Non-pigmented ciliary epithelial cell (primary cell): Measurements from ENCODE around the gene DPPA3.

DNA sequence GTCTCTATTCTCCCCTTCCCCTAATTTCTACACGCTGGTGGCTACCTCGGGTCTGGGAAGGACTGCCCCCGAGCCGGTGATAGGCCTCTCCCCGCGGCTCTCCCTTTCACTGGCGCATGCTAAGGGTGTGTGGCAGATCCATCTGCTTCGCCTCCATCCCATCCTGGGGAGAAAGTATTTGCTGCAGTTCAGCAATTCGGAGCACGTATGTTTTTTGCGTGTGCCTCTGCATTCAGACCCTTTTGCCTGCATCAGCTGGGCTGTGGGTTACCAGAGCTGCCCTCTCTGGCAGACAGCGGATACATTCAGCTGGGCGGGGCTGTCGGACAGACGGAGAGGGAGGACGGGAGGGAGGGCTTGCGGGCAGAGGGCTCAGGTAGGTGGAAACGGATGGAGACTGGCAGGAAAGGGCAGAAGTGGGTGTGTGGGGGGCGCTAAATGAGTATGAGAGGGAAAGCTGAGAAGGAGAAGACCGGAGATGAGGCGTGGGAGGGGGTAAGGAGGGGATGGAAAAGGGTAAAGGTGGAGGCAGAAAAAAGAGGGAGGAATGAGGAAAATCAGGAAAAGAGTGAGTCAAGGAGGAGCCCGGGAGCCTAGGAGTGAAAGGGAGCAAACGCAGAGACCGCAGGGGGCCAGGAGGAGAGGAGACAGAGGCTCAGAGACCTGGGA lies 943 bp downstream of the CLSTN3 start:
- RRBS, result 8% methylated on average over 2 of the region's 24 CpGs

DNA sequence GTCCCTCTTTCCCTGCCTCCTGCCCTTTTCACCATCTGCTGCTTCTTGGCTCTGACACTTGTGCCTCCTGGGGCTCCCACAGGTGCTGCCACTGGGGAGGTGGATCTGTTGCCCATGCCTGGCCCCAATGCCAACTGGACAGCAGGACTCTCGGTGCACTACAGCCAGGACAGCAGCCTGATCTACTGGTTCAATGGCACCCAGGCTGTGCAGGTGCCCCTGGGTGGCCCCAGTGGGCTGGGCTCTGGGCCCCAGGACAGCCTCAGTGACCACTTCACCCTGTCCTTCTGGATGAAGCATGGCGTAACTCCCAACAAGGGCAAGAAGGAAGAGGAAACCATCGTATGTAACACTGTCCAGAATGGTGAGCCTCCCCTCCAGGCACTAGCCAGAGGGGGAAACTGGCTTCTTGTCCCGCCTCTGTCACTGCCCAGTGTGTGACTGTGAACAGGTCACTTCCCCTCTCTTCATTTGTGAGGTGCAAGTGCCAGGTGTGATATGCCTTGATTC lies 6.6 kb downstream of the CLSTN3 start:
- RRBS, result no CpG with 5 or more reads among the region's 4 CpGs

- RRBS, result no CpG with 5 or more reads among the region's 6 CpGs
Observed at GRCh38 chr12:7501047-7501632, 2.4 kb downstream of the CD163 start.

DNA sequence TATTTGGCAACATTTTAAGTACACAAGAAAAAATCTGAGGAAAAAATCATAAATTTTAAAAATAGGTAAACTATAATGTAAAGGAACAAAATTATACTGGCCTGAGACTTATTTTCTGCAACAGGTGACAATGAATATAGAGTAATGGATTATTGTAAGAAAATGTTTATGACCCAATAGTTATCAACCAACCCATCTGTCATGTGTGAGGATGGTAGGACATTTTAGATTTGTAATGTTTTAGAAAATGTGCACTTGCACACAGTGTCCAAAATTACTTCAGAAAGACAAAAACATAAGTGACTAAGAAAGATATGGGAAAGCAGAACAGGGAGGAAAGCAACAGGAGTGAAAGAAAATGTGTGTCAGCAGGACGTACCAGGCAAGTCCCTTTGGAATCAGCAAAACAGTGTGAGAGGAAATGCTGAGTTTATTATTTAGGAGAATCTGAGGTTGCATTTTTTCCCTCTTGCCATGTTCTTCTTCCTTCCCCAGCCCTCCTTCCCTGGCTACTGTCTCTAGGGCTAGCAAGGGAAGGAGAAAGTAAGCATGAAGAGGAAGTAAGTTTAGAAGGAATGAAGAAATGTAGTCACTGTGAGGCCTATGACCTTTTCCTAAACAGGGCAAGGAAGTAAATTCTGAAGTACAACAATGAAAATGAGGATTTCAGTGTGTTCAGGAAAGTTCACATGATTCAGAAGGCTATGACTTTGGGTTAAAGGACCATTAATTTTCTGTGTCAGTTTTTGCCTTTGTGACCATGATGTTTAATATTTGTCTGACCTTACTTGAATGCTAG lies 67.7 kb upstream of the CD163 start:
- RRBS, result no CpG with 5 or more reads among the region's 1 CpG

- RRBS, result 19% methylated on average over 4 of the region's 76 CpGs
Observed at GRCh38 chr12:7639749-7641033, 25.5 kb downstream of the APOBEC1 start.

- RRBS, result no CpG with 5 or more reads among the region's 9 CpGs
Observed at GRCh38 chr12:7695449-7695600, 250 bp downstream of the GDF3 start.

GRCh38 chr12:7711373-7711731 lies at the start of gene DPPA3:
DPPA3 (plus strand) TSS chr12:7711433.
- RRBS, result 69% methylated on average over 3 of the region's 12 CpGs

DNA sequence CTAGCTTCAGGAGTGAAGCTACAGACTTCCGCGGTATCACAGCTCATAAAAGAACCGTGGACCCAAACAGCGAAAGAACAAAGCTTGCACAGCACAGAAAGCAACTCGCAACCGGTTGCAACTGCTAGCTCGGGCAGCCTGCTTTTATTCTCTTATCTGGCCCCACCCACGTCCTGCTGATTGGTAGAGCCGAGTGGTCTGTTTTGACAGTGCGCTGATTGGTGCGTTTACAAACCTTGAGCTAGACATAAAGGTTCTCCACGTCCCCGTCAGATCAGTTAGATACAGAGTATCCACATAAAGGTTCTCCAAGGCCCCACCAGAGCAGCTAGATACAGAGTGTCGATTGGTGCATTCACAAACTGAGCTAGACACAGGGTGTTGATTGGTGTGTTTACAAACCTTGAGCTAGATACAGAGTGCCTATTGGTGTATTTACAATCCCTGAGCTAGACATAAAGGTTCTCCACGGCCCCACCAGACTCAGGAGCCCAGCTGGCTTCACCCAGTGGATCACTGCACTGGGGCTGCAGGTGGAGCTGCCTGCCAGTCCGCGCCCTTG lies 4.4 kb upstream of the CLEC4C start:
- RRBS, result no CpG with 5 or more reads among the region's 17 CpGs

- RRBS, result no CpG with 5 or more reads among the region's 22 CpGs
Observed at GRCh38 chr12:7862716-7863517, 9.8 kb downstream of the SLC2A14 start.

DNA sequence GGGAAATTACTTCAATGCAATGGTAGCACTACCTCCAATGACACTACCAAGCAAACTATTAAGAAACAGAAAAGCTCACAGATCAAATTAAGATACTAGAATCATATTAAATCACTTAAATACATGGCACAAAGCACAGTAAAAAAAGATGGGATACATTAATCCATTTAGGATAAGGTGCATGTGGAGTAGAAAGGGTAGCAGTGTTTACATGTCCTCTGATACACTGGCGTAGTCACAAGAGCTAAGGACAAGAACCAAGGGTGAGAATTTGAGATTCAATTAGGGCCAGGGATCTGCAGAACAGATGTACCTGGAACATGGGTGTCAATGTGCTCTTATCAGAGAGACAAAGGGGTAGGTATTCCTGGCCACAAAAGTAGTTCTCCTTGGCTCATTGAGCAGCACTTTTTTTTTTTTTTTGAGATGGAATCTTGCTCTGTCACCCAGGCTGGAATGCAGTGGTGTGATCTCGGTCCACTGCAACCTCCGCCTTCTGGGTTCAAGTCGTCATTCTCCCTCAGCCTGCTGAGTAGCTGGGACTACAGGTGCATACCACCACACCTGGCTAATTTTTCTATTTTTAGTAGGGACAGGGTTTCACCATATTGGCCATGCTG lies 29.8 kb downstream of the SLC2A3 start:
- RRBS, result no CpG with 5 or more reads among the region's 4 CpGs

DNA sequence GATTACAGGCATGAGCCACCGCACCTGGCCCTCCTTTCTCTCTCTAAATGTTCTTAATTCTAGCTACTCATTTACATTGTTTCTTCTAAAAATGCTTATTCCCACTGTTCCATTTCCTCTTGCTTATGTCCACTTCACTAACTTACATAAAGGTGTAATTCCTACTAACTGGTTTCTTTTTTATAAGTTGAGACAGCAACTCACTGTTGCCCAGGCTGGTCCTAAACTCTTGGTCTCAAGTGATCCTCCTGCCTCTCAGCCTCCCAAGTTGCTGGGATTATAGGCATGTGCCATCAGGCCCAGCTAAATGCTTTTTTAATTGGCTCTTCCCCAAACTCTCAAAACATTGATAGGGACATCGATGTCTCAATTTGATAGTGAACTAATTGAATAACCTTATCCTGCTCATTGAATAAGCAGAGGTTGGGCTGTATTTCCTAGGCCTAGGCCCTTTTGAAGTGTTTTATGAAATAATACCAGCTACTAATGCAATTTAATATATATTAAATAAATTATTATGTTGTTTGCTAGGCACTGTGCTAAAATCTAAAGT lies 9.6 kb downstream of the SLC2A3 start:
- RRBS, result no CpG with 5 or more reads among the region's 2 CpGs

- RRBS, result no CpG with 5 or more reads among the region's 9 CpGs
Observed at GRCh38 chr12:7935374-7935821, 589 bp downstream of the SLC2A3 start.

- RRBS, result no CpG with 5 or more reads among the region's 4 CpGs
Observed at GRCh38 chr12:7937744-7938528, 1.9 kb upstream of the SLC2A3 start.

DNA sequence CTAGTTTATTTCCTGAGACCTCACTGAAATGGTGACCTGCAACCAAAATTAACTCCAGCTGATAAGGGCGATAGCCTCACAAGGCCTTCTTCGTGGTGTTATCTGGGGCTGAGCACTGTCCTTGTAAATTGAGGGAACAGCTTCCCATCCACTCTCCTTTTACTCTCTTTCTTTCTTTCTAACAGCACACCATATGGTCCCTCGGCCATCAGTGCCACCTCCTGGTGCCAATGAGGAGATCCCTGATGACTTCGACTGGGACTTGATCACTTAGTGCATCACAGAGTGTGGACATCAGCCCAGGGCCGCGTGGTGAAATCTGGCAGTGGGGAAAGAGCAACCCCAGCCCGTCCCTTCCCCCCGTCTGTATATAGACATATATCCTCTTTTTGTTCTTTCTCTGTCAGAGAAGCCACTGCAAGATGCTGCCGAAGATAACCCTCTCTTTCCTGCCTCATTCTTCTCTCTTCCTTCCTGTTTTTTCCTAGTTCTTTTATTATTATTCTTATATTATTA lies 13.5 kb downstream of the C3AR1 start:
- RRBS, result no CpG with 5 or more reads among the region's 9 CpGs

GRCh38 chr12:8221328-8221499 lies 6.2 kb downstream of the FAM90A1 start:
- RRBS, result no CpG with 5 or more reads among the region's 10 CpGs

DNA sequence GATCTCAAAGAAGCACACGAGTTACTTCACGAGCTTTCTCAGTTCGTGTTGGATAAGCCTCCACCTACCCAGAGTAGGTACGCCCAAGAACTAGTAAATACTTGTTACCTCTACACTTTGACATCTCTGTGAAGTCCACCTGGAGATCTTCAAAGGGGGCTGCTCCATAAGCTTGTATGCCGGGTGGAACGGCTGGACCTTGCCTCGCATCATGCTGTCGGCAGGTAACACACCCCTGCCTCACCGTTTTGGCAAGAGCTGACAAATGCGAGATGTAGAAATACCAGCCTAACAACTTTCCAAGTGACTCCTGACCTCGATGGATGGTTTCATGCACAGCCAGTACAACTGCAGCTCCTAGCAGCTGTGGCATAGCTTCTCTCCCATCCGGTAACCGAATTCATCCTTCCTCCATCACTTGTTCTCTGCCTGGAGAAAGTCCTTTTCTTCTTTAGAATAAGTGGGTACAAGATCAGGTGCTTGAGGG lies 58.2 kb upstream of the FAM90A1 start:
- RRBS, result no CpG with 5 or more reads among the region's 13 CpGs

DNA sequence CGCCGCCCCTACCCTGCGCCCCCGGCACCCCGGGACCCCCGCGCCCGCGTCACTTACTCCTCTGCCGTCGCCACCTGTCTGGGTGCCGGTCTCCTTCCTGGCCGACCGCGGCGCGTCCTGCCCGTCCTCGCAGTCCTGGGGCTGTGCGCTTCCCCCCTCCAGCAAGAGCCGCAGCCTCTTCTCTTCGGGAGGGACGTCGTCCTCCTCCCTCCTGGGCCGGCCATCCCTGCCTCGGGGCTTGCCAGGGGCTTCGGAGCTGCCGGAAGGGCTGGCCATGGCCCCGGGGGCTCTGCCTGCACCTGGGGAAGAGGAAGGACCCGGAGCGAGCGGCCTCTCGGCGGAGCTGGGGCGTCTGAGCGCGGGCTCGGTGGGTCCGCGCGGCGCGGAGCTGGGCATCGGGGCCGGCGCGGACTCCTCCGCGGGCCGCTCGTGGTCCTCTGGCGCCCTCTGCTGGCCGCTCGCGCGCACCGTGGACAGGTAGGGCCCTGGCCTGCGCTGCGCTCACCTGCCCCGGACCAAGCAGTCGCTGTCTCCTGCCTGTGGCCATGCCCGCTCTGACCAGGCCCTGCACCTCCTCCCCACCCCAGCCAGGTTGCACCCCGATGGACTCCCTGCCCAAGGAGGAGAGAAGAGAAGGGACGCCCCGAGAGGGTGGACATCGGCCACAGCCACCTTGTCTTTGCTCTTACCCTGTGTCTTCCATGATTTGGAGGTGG lies 65.4 kb upstream of the CLEC6A start:
- RRBS, result 2% methylated on average over 3 of the region's 66 CpGs

DNA sequence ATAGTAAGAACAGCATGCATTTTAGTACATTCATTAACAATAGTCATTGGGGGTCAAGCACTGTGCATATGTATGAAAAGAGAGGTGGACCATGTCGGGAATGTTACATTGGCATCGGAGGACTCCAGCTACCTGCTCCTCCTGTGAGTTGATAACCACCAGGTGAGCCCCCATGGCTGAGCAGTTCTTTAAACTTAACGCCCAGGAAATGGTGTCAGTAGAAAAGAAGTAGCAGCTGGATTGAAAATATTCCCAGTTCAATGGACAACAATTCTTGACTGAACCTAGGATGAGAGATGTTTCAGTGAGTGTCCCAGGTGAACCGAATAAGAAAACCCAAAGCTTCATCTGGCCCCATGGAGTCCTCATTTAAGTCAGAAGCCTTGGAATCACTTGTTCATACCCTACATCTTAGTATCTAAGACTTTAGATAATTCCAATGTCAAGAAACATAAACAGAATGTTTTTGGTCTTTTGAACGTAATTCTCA lies 3.7 kb downstream of the CLEC4E start:
- RRBS, result no CpG with 5 or more reads among the region's 5 CpGs

- RRBS, result no CpG with 5 or more reads among the region's 5 CpGs
Observed at GRCh38 chr12:8696210-8696774, 1.5 kb upstream of the RIMKLB start.

DNA sequence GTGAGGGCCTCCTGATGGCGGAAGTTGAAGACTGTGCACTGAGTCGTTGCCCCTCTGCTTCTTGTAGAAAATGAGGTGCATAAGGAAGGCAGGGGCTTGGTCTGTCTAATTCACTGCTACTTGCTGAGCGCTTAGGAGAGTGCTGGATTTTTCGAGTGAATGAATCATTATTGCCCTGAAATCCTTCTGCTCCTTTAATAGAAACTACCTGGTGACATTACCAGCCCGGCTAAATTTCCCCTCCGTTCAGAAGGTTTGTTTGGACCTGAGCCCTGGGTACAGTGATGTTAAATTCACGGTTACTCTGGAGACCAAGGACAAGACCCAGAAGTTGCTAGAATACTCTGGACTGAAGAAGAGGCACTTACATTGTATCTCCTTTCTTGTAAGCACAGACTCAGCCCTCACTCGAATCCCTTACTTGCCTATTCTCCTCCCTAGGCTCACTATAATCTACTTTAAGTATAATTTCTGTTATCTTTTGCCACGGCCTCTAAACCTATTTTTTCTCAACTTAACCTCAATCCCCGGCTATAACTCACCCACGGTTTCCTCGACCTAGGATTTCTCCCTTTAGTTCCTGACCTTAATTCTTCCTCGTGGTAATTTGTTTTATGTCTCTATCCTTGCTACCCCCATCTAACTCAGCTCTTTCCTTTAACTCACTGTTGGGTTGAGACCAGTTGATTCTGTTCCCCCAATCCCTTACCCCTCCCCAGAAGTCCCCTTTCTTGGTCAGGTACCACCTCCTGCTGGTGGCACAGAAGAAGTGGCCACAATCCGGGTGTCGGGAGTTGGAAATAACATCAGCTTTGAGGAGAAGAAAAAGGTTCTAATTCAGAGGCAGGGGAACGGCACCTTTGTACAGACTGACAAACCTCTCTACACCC lies 805 bp downstream of the A2ML1 start:
- RRBS, result no CpG with 5 or more reads among the region's 16 CpGs